ENCODE measurements around the genes SLC35C2 and TP53RK.

- RRBS, result no CpG with 5 or more reads among the region's 14 CpGs
Observed at GRCh38 chr20:45902209-45902774, 9.7 kb downstream of the PLTP start.

- RRBS, result no CpG with 5 or more reads among the region's 21 CpGs
Observed at GRCh38 chr20:45938604-45939731, 4.5 kb downstream of the PCIF1 start.

- RRBS, result 96% methylated on average over 2 of the region's 14 CpGs
Observed at GRCh38 chr20:45950126-45950812, 15.8 kb downstream of the PCIF1 start.

GRCh38 chr20:46020566-46020935 lies 8.5 kb upstream of the SLC12A5 start:
- RRBS, result no CpG with 5 or more reads among the region's 4 CpGs

DNA sequence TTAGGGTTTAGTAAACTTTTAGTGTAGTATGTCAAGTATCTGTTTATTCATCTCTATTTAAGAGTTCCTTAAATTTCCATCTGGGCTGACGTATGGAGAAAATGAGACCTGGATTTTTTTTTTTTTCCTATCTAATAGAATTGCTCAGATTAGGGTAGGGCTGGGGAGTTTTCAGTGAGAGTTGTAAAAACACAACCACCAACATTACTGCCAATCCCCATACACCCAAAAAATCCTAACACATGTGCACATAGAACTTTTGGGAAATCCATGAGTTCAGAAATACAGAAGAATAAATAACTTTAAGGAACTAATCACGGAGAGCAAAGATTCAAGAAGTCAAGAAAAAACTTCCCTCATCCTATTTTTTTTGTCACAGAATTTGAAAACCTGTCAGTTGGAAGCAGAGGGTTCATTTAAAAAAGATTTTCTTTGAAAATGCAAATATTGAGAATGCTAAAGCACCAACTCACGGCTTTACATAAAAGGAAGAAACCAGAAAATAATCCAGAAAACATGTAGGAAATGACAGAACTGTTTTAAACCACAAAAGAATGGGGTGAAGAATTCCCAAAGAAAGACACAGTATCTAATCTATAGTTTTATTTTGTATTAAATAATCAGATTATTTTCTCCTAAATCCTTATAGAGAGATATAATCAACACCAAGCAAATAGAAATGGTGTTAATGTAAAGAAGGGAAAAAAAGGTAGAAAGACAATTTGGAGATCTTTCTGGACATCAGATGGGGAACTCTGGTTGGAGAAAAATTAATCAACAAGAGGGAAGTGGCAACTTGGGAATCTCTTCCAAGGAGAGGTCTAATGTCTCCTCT lies 7.9 kb downstream of the NCOA5 start:
- RRBS, result no CpG with 5 or more reads among the region's 3 CpGs

- RRBS, result no CpG with 5 or more reads among the region's 5 CpGs
Observed at GRCh38 chr20:46255289-46255775, 53.0 kb downstream of the CDH22 start.

- RRBS, result 2% methylated on average over 17 of the region's 41 CpGs
Observed at GRCh38 chr20:46364264-46364844, at the start of gene SLC35C2. TSS of gene SLC35C2 (minus strand) at chr20:46364425.

GRCh38 chr20:46689021-46690056 lies at the start of gene TP53RK:
TSS of gene TP53RK (minus strand) at chr20:46689444.
- RRBS, result 1% methylated on average over 36 of the region's 86 CpGs

- RRBS, result no CpG with 5 or more reads among the region's 6 CpGs
Observed at GRCh38 chr20:46705208-46705781, 4.2 kb upstream of the SLC2A10 start.

GRCh38 chr20:46708178-46708621 lies 1.2 kb upstream of the SLC2A10 start:
- RRBS, result no CpG with 5 or more reads among the region's 7 CpGs

DNA sequence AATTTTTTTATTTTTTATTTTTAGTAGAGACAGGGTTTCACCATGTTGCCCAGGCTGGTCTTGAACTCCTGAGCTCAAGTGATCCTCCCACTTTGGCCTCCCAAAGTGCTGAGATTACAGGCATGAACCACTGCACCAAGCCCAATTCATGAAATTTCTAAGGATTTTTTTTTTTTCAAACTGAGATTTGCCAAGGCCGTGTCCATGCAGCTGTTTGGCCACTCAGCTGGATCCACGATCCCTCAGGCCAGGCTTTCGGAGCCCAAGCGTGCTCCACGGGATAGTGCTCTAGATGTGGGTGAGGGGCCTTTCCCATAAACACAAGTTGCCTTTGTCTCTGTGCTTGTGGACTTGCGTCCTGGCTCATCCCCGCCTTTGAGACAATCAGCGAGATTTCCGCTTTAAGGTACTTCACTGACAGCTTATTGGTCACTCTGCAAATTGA lies 19.4 kb downstream of the SLC2A10 start:
- RRBS, result no CpG with 5 or more reads among the region's 9 CpGs

- RRBS, result no CpG with 5 or more reads among the region's 4 CpGs
Observed at GRCh38 chr20:46823614-46823848, 71.1 kb upstream of the EYA2 start.

DNA sequence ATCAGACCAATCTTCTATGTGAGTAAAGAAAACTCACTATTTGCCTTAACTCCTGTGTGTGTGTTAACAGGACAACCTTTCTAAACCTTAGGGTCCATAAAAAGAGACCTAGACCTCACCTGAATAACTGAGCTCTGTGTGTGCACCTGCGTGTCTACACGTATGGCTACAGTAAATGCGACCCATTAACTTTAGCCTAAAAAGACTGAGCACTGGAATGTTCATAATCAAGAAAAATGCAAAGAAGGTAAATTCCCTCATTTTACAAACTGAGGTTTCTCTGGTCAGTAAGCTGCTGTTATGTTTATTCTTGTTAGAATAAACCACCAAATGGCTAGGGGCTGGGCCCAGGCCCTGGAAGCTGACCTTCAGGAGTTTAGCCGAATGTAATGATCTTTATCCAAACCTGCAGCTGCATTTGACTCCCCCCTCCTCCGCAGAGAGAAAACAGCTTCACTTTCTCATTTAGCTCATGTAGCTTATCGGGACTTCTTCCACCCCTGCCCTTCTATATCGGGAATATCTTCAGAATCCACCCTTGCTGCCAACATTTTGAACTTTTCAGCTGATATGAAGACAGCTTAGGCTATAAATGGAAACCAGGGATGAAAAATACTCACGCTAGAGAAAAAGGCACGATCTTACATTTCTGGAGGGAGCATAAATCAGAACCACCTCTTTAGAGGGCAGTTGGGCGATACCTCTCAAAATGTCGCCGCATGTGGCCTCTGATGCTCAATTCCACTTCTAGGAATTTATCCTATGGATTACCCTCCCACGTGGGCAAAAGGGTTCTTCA lies 102.7 kb downstream of the ZMYND8 start:
- RRBS, result no CpG with 5 or more reads among the region's 13 CpGs

GRCh38 chr20:47348358-47349291 lies 7.9 kb downstream of the ZMYND8 start:
- RRBS, result no CpG with 5 or more reads among the region's 11 CpGs

GRCh38 chr20:47646991-47647369 lies 138.3 kb downstream of the SULF2 start:
- RRBS, result no CpG with 5 or more reads among the region's 2 CpGs

GRCh38 chr20:47668580-47669446 lies 116.5 kb downstream of the SULF2 start:
- RRBS, result 90% methylated on average over 5 of the region's 27 CpGs

DNA sequence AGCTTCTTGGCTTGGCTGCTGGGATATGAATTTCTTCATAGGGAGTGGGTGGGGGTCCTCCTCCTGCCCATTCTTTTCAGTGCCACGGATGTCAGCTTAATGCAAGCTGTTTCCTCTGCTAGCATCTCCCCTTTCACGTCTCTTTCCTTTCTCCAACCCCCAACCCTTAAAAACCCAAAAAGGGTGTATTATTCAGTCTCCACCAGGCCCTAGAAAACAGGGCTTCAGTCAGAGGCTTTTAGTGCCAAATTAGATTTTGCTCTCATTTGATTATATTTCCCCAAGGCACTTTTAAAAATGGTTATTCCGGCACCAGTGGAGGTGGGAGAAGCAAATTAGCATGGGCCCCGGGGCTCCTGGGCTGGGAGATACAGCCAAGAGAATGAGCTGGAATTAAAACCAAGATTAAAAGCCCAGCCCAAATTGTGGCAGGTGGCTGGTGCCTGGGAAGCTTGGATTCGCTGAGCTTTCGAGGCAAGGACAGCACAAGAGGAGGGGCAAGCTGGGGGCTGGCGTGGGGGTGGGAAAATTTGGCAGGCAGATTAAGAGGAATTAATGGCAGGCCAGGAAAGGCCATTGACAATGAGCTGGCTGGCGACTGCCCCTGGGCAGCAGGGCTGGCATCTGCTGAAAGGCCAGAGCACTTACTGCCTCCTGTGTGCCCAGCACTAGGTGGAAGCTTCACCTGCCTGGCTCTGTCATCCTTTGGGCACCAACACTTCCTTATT lies 76.4 kb downstream of the SULF2 start:
- RRBS, result 50% methylated on average over 1 of the region's 8 CpGs

DNA sequence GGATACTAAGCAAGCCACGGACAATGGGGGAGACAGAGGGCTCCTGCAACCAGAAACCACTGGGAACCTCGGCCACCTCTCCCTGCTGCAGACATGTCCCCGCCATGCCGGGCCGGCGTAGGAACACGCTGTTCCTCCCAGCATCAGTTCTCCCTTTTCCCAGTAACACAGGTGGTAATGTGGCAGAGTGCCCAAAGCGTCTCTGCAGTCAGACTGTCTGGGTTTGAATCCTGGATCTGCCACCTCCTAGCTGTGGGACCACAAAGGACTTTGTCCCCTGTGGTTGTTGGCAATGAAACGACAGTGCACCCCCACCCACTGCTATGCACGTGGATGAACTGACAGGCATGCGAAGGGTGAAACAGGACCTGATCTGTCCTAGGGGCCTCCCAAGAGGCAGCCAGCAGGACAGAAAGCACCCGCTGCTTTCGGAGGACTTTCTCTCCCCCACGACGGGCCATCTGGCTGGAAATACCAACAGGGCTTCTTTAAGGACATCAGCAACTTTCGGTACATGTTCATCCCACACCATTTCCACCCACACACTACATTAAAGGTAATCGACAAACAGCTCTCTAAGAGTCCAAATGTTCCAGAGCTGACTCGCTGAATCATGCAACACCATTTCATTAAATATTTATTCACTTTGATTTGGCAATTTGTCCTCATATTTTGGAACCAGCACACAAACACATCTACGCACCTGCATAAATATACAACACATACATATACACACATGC lies 74.0 kb downstream of the SULF2 start:
- RRBS, result no CpG with 5 or more reads among the region's 19 CpGs

GRCh38 chr20:47757026-47757723 lies 28.1 kb downstream of the SULF2 start:
- RRBS, result no CpG with 5 or more reads among the region's 26 CpGs

DNA sequence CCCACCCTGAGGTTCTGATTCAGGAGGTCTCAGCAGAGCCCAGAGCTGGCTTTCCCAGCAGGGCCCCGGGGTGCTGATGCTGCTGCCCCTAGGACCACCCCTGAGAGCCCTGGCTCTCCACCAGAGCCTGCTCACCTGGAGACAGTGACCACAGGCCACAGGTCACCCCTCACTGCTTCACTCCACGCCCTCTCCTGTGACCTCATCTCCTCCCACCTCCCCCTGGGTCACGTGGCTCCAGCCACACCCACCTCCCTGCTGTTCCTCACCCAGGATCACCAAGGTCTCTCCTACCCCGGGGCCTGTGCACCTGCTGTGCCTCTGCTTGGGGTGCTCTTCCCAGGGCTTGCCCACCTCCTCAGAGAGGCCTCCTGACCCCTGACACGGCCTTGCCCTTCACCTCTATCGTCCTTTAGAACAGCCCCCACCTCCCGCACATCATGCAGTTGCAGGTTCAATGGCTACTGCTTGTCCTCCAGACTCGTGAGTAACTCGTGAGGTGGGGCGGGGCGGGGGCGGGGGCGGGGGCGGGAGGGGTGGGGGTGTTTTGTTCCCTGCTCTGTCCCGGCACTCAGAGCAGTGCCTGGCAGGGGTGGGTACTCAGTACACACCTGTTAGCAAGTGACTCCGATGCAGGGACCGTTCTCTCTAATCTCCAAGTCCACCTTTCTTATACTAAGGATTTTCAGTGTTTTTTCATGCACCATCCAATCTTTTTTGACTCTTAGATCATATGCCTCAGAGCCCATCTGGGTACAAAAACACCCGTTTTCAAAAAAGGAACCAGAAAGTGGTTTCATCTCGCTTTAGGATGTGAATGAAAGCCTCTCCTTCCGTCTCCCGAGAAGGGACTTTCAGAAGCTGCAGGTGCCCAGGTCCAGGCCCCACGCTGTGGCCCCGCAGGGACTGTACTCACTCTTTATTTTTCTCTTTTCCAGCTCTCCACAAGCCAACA lies 467.9 kb downstream of the PREX1 start:
- RRBS, result no CpG with 5 or more reads among the region's 23 CpGs